ENCODE measurements around a stretch of chr20.

- PRO-cap = no peak
Observed at GRCh38 chr20:49765026-49765548, 47.5 kb upstream of the SLC9A8 start.

DNA sequence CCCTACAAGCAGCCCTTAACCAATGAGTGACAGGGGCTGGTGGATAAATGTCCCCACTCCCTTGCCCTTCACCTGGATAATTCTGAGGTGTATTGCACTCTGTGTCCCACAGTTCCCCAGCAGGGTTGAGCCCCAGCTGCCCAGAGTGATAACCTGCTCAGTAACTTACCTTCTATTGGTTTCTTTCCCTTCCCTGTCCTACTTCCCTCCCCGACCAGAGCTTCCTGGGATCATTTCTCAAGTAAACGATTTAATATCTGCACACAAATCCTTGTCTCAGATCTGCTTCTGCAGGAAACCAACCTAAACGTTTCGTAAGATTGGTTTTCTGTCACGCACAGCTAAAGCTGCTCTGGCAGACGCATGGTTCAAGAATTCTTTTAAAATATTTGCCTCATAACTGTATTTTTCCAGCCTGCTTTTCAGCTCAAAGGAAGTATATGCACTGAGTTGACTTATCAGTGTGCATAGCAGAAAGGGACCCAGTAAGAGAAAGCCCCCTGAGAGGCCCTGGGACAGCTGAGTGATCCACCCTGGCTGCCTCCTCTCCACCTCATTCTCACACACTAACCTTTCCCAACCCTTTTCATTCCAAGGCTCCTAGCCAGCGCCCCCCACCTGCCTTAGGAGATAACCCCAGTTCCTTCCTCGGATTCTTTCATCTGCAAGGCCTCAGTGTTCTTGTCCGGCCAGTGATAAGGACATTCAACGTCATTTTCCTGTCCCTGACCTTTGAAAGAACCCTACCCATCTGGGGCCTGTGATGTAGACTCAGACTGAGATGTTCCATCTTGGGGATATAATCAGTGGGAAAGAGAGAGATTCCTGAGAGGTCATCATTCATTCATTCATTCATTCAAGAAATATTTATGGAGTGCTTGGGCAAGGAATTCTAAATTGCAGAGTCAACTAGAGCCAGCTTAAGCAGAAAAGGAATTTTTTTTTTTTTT lies 22.5 kb upstream of the SLC9A8 start:
- PRO-cap = no peak

GRCh38 chr20:49823336-49824104 lies 10.9 kb downstream of the SLC9A8 start:
- PRO-cap = no peak

- PRO-cap = no peak
Observed at GRCh38 chr20:50029763-50030574, 47.2 kb downstream of the SNAI1 start.

DNA sequence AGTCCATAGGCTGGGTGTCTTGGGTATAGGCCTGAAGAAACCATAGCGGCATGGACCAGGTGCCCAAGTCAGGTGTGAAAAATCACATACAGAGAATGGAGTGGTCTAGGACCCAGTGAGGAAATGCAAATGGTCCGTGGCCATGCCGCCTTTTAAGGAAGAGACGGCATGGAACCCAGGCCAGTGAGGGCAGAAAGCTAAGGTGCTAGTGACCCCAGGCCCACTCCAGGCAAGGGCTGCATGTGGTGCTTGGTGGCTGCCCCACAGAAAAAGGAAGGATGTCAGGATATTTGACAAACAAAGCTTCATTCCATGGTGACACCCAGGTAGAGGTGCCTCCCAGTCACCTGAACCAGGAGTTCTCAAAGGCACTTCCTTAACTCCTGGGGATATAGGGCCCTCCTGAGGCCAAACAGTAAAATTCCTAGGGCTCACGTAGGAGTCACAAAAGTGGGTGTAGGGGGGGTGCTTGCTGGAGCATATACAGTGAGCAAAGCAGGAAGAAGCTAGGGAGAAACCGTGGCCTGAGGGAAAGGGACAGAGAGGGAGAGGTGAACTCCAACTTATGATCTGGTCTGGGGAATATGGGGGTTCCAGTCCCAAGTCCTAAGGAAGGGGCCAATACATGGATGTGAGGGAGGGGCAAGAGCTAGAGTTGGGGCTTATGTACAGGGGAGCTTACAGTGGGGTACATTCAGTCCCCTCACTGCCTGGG lies 1.3 kb downstream of the PEDS1 start:
- PRO-cap = no peak

- PRO-cap = no peak
Observed at GRCh38 chr20:50189649-50189795, 1.1 kb upstream of the CEBPB start.

GRCh38 chr20:50216540-50217030 lies 26.0 kb downstream of the CEBPB start:
- PRO-cap = no peak

GRCh38 chr20:50240190-50240397 lies 49.5 kb downstream of the CEBPB start:
- PRO-cap = no peak

GRCh38 chr20:50312528-50313703 lies 122.3 kb downstream of the CEBPB start:
- PRO-cap = no peak

- PRO-cap = no peak
Observed at GRCh38 chr20:50361143-50361602, 149.0 kb upstream of the PTPN1 start.

GRCh38 chr20:50422209-50422963 lies 87.8 kb upstream of the PTPN1 start:
- PRO-cap = no peak

GRCh38 chr20:50450880-50452069 lies 58.9 kb upstream of the PTPN1 start:
- PRO-cap = no peak

DNA sequence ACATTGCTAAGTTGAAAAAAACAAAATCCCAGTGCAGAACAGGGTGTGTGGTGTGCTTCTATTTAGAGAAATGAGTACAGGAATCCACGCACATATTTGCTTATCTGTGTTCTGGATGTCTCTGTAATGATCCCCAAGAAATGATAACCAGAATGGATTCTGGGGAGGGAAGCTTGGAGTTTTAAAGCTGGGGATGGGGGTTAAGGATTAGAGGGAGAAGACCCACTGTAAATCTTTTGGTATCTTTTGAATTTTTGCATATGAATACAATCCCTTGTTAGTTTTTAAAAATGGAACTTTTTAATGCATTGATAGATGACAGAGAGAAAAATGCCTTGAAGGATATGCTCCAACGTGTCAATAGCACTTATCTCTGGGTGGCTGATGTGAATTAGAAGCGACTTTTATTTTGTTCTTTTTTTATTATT lies 47.6 kb upstream of the PTPN1 start:
- PRO-cap = no peak

DNA sequence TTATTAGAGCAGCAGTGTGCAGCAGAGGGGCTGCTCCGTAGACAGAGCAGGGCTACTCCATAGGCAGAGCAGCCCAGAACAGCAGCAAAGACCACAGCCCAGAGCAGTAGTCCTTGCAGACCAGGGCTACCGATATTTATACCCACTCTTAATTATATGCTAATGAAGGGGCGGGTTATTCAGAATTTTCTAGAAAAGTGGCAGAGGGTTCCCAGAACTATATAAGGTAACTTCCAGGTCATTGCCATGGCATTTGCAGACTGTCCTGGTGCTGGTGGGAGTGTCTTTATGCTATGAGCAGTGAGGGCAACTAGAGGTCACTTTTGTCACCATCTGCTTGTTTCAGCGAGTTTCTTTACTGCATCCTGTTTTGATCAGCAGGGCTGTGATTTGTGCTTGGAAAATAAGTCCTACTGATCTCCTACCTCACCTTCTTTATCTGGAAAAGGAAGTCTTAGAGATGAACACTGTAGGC lies 39.8 kb upstream of the PTPN1 start:
- PRO-cap = no peak

GRCh38 chr20:50593486-50593874 lies 83.3 kb downstream of the PTPN1 start:
- PRO-cap = no peak

- PRO-cap = no peak
Observed at GRCh38 chr20:50689286-50689770, 2.0 kb downstream of the RIPOR3 start.

DNA sequence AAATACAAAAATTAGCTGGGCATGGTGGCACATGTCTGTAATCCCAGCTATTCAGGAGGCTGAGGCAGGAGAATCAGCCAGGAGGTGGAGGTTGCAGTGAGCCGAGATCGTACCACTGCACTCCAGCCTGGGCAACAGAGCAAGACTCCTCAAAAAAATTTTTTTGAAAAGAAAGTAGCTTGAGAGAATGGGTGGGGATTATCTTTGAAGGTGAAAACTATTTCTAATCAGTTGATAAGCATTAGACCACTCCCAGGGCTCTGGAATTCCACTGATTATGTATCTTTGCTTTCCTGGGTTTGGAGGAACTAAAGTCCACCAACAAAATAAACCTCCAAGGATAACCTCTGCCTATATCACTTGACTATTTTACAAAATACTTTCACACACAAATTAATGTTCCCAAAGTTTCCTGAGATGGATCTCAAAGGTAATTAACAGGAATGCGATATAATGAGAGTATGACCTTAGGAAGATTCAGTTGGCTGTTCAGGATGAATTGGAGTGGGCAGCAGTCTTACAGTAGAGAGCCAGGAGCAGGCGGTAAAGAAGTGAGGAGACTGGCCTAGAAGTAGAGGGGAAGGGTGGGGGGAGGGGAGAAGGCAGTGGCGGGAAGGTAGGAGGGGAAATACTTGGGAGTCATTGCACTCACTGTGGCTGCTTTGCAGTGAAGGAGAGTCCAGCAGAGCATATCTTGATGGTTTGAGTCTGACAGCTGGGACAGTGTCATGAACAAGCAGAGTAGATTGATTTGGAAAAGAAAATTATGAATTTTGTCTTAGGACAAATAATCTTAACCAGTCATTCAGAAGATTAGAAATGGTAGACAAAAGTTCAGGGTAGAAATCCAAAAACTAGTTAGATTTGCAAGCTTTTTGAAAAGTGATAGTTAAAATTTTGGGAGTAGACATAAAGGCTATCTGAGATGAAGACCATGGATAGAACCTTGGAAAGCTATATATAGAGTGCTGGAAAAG lies 8.2 kb downstream of the PARD6B start:
- PRO-cap = no peak

GRCh38 chr20:50815003-50816059 lies 20.5 kb downstream of the BCAS4 start:
- PRO-cap = no peak

DNA sequence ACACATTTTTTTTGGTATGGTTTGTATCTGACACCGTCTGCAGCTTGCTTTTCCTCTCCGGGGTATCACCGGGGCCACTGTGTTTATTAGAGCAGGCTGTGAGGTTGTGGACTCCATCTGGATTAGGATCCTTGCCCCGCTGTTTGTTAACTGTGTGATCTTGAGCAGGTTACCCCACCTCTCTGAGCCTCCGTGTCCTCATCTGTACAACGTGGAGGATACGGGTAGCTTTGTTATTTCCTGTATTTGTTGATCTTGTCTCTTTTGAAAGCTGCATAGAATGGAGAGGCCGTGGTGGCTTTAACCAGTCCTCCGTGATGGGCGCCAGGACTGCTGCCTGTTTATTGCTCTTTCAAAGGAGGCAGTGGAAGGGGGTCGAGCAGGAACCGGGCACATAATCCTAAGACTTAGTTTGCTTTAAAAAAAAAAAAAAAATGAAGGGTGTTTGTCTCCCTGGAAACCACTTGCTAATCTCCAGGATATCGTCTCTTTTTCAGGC lies 22.9 kb downstream of the BCAS4 start:
- PRO-cap = no peak

DNA sequence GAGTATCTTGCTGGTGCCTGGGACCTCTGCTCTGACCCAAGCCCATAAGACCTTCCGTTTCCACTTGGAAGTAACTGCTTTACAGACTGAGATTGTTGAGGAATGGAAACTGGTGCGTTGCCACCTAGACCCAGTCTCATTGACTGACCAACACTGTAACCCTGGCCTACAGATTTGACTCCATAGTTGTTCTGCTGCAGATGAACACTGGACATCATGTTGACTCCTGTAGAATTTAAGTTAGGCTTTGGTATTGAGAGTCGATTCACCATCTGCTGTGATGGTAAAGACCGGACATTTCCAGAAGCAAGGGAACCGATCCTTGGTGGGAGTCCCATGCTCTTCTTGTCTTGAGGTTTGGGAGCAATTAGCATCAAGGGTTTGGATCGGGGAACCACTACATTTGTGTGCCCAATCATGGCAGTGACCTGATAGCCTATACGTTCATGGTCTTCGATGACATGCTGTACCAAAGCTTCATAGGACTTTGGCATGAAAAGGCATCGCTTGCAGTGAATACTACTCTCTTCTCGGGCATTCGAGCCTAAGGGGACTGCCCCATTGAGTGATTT lies 37.6 kb downstream of the ADNP start:
- PRO-cap = no peak

Data from natural killer cell (primary cell).